RPMI7951 (cell line): ENCODE data around the genes ADORA2B, NCOR1, CENPV and TNFRSF13B.

GRCh38 chr17:15944802-15945582 is at the start of gene ADORA2B:
TSS of gene ADORA2B (plus strand) at chr17:15945130.
- RAMPAGE, long total RNA = no peak

DNA sequence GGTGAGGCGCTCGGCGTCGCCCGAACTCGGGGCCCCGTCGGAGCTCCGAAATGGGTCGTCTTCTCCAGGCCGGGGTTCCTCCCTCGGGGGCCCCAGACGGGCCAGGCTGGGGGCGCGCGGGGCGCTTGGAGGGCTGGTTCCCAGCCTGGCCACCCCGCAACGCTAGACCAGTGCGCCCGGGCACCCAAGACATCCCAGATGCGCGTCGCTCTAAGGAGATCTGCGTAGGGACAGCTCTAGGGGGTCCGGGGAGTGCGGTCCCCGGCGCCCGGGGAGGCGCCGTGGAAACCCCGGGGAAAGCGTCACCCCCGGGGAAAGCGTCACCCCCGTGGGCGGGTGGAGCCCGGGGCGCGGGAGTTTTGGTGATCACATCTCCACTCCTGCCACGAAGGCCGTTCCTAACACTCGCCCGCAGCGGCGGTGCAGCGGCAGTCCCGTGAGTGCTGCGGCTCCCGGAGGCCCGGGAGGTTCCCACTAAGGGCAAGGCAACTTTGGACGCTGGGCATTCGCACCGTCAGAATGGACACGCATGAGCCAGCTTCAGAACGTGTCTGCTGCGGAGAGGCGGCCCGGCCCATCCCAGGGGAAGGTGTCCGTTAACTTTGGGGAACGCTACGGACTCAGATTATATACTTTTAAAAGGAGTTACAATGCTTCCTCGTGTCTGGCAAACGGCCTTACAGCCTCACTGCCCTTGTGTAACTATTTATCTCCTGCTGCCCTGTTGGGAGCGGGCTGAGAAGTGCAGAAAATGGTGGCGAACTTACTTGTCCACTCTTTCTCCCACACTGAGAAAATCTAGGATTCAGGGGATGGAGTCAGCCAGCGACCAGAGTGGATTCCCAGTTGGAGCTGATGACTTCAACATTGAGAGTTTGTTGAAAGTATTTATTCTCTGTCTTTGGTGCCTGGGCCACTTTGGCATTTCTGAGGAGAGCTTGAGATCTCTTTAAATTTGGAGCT is 934 bp downstream of the ADORA2B start:
- RAMPAGE, long total RNA = no peak

DNA sequence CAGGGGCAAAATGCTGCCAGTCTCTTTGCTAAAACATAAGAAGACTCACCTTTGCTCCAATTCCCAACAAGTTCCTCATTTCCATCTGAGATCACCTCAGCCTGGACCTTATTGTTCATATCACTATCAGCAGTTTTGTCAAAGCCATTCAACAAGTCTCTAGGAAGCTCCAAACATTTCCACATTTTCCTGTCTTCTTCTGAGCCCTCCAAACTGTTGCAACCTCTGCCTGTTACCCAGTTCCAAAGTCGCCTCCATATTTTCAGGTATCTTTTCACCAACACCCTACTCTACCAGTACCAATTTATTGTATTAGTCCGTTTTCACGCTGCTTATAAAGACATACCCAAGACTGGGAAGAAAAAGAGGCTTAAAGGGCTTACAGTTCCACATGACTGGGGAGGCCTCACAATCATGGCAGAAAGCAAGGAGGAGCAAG is 99.7 kb downstream of the NCOR1 start:
- RAMPAGE, long total RNA = no peak

DNA sequence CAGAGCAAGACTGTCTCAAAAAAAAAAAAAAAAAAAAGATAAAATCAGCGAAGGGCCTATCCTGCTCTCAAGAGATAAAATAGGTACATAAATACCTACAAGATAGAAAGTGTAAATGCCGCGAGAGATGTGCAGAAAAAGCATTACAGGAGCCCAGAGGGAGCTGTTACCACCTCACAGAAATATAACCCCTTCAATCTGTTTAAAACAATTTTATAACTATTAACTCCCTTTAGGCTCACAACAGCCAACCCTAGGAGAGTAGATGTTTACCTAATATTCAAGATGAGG is 1.9 kb downstream of the NCOR1 start:
- RAMPAGE, long total RNA = no peak

GRCh38 chr17:16214667-16215736 is at the start of gene NCOR1:
TSS of gene NCOR1 (minus strand) at chr17:16215534.
- RAMPAGE, long total RNA = no peak

- RAMPAGE, long total RNA = no peak
These were observed 22.4 kb downstream of the CENPV start for GRCh38 chr17:16330782-16331337.

- RAMPAGE, long total RNA = no peak
These were observed at the start of gene CENPV for GRCh38 chr17:16352964-16354015. TSS of gene CENPV (minus strand) at chr17:16353469.

DNA sequence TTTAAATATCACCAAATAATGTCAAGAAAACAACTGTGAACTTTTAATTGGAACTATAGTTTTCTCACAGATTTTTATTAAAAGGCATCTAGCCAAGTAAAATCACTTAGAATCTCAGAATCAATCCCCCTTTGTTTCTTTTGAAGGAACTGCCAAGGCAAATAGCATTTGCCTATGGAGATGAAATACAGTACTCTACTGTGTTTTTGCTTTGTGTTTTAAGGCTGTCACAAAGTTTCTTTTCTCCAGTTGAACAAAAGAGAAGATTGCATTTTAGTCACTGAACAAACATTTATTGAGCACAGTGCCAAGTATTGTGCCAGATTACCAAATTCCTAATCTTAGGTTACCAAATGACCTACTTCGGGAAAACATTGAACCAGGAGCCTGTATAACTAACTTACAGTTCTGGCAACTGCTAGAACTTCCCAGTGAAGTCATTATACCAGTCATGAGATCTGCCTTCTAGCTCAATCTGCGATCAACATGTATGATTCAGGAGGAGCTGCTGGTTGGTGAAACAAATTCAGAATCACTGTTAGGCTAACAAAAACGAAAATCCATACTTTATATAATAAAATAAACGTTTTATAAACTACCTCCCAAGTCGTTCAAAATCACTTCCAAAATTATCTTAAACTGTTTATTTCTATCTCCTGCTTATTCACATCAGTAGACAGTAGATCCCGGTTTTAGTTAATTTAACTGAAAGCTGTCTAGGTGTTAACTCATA is 2.9 kb upstream of the UBB start:
- RAMPAGE, long total RNA = no peak

GRCh38 chr17:16427810-16428833 is 12.8 kb downstream of the TRPV2 start:
- RAMPAGE, long total RNA = no peak

GRCh38 chr17:16465959-16466836 is 25.8 kb downstream of the LRRC75A start:
- RAMPAGE, long total RNA = no peak

GRCh38 chr17:16477080-16477566 is 14.9 kb downstream of the LRRC75A start:
- RAMPAGE, long total RNA = no peak

DNA sequence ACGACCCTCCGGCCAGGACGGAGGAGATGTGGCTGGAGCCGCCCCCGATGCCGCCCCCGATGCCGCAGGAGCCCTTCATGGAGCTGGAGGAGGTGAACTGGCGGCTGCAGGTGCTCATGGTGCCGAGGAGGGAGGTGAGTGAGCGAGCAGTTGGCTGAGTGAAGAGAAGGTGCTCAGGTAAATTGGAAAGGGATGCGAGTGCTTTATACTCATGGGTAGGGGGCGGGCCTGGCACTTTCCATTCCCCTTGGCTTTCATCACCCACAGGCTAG is 132.3 kb downstream of the CCDC144A start:
- RAMPAGE, long total RNA = no peak

GRCh38 chr17:16971912-16972431 is at the start of gene TNFRSF13B:
TSS of gene TNFRSF13B (minus strand) at chr17:16972118.
- RAMPAGE, long total RNA = no peak

- RAMPAGE, long total RNA = no peak
These were observed 5.8 kb upstream of the MPRIP start for GRCh38 chr17:17036427-17036892.

DNA sequence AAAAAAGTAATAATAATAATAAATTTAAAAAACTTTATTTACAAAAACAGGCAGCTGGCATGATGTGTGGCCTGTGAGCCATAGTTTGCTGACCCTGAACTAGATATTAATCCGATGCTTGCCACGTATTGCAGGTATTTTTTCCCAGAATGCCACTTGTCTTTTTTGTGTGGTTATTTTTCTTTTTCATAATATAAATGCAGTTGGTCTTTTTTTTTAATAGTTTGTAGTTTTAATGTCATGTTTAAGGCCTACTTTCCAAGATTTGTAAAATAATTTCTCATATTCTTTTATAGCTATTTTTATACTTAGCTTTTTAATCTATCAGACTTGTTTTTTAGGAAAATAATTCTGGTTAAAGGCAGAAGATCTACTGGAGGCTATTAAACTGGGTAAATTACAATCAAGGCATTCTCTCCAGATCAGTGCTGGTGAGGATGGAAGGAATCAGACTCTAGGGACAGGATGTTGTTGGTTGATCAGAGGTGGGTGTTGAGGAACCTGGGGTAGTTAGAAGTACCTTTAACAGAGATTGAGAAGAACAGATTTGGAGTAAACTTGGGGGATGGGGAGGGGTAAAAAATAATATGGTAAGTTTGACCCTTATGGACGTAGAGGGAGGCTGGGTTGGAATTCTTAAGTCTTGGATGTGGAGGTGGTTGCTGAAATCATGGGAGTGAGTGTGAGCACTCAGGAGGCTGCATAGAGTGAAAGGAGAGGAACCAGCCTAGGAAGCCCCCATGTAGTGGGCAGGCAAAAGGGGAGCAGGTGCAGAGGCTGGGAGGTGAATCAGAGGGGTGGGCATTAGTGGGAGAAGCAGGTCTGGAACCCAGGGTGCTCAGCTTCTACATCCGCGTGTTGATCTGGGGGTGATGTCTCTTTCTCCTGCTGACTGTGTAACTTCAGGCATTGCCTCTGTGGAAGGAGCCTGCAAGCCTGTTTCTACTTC is 5.2 kb downstream of the MPRIP start:
- RAMPAGE, long total RNA = no peak

DNA sequence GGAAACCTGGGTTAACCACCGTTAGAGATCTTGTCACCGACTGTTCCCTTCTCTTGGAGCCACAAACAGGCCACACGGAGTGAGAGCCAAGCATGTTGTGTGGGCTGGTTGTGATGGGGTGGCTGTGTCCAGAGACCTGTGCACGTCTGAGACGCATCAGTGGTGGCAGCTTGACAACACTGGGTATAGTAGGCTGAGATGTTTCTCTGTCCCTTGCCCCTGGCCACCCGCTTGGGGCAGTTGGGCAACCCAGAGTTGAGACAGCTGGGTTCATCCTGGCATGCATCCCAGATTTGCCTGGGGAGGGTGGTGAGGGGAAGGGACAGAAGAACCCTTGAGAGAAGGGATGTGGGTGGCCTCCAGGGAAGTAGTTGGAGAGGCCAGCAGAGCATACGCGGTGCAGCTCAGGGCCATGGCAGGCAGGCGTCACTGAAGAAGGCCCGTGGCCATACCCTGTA is 21.5 kb downstream of the MPRIP start:
- RAMPAGE, long total RNA = no peak

DNA sequence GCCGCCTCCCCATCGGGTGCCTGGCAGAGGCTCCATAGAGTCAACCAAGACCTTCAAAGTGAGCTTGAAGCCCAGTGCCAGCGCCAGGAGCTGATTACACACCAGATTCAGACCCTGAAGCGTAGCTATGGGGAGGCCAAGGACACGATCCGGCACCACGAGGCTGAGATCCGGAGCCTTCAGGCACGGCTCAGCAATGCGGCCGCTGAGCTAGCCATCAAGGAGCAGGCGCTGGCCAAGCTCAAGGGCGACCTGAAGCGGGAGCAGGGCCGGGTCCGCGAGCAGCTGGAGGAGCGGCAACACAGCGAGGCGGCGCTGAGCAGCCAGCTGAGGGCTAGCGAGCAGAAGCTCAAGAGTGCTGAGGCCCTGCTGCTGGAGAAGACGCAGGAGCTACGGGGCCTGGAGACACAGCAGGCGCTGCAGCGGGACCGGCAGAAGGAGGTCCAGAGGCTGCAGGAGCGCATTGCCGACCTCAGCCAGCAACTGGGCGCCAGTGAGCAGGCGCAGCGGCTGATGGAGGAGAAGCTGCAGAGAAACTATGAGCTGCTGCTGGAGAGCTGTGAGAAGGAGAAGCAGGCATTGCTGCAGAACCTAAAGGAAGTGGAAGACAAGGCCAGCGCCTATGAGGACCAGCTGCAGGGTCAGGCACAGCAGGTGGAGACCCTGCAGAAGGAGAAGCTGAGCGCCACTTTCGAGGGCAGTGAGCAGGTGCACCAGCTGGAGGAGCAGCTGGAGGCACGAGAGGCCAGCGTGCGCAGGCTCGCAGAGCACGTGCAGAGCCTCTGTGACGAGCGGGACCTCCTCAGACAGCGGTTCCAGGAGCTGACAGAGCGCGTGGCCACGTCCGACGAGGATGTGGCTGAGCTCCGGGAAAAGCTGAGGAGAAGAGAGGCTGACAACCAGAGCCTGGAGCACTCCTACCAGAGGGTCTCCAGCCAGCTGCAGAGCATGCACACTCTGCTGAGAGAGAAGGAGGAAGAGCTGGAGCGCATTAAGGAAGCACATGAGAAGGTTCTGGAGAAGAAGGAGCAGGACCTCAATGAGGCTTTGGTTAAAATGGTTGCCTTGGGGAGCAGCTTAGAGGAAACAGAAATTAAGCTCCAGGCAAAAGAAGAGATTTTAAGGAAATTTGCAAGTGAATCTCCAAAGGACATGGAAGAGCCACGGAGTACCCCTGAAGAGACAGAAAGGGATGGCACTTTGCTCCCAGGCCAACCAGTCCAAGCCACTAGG is 41.6 kb downstream of the PLD6 start:
- RAMPAGE, long total RNA = no peak

DNA sequence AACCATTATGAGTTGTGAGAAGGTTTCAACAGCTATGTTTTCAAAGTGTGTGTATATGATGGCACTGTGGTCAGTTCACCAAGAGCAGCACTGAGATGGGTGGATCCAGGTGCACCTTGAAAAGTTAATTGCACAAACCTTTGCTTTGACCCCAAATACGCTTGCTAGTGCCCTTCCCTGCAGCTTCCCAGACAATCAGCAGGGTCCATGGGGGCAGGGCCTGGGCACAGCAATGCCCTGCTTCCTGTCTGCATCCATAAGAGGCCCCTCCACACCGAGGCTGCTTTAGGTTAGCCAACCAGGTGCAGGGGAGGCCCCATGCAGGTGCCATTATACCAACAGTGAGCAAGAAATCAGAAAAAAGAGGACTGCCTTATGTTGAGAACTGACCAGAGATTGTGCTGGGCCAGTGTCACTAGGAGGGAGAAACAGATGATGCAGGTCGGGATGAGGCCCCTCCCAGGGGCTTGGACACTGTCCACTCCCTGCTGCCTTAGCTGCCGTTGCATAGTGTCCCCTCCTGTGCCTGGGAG is 36.9 kb downstream of the PLD6 start:
- RAMPAGE, long total RNA = no peak

GRCh38 chr17:17182087-17182628 is 24.0 kb downstream of the PLD6 start:
- RAMPAGE, long total RNA = no peak

DNA sequence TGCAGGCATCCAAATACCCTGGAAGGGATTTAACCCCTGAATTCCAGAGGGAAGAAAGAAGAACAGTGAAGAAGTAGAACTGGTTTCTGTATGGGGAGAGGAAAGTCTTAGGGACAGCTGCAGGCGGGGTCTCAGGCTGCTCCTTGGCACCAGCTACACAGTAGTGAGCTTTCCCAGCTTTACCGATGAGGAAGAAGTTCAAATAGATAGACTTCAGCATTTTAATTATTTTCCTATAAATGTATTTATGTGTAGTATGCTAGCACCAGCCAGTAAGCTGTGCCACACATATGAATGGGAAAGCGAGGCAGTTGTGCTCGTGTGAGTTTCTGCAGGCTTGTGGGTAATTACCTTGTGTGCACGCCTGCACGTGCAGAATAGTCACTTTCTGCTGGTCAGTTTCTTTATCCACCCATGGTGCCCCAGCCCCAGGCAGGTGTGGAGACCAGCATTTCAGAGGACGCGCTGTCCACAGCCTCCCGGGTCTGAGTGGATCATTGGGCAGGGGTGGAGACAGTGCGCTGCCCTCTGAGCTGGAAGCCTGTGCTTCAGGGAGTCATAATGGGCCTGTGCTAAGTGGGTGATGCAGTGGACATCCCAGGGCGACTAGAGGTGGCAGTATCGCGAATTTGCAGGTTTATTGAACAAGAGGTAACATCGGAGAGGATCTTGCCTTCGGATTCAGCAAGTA is 18.3 kb downstream of the PLD6 start:
- RAMPAGE, long total RNA = no peak